Upper lobe of left lung (tissue), 5 donors: ENCODE results near the gene PLP2.

GRCh38 chrX:47566460-47567473 lies 5.8 kb downstream of the ARAF start:
- PRO-cap, 2 experiments: no peak in any of the 2 experiments
- RAMPAGE, long total RNA, 4 experiments: no peak in any of the 4 experiments

DNA sequence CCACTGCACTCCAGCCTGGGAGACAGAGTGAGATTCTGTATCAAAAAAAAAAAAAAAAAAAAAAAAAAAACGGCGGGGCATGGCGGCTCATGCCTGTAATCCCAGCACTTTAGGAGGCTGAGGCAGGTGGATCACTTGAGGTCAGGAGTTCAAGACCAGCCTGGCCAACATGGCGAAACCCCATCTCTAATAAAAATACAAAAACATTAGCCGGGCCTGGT lies 28.4 kb downstream of the WDR13 start:
- PRO-cap, 2 experiments: no peak in any of the 2 experiments
- RAMPAGE, long total RNA, 4 experiments: no peak in any of the 4 experiments

DNA sequence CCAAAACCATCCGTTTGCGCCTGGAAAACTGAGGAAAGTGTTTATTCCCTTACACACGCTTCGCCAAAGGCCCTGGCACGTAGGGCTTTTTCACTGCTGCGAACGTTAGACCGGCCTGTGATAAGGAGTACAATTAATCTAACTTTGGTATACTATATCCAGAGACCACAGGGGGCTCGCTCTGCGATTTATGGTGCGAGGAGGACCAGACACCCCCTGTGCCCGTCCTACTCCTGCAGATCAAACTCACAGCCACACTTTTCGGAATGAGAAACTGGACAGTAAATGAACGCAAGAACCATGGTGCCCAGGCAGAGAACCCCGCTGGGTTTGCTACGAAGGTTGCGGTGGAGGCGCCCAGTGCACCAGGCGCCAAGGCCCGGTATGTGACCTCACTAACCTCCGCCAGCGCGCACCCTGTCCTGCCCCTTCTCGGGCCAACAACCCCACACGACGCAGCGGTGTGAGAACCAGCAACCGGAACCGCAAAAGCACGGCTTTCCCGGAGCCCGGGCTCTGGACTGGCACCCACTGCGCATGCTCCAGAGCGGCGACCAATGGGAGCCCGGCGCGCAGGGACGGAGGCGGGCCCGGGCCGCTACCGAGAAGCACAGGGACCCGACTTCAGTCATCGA lies 7.6 kb upstream of the WAS start:
- PRO-cap, 2 experiments: peak in 2 of 2 experiments; most common minus-strand start position 485 of the sequence (in 1)
- RAMPAGE, long total RNA, 4 experiments: no peak in any of the 4 experiments

DNA sequence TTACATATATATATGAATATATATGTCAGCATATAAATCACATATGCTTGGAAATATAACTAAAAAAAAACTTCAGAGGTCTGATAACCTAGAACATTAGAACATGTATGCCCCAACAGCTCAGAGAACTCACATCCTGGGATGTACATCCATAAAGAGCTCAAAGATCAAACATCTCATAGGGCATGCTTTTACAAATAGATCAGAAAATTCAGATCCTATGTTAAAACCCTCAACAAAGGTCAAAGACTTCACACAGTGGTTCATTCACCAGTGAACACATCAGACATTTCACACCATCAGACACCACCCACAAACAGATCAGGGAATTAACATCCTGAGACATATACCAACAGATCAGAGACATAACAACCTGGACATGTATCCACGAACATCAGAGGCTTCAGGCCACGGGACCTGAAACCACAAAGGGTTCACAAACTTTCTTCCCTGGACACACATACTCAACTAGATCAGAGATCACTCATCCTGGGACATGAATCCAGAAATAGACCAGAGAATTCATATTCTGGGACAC lies 23.4 kb downstream of the SUV39H1 start:
- PRO-cap, 2 experiments: no peak in any of the 2 experiments
- RAMPAGE, long total RNA, 4 experiments: no peak in any of the 4 experiments

DNA sequence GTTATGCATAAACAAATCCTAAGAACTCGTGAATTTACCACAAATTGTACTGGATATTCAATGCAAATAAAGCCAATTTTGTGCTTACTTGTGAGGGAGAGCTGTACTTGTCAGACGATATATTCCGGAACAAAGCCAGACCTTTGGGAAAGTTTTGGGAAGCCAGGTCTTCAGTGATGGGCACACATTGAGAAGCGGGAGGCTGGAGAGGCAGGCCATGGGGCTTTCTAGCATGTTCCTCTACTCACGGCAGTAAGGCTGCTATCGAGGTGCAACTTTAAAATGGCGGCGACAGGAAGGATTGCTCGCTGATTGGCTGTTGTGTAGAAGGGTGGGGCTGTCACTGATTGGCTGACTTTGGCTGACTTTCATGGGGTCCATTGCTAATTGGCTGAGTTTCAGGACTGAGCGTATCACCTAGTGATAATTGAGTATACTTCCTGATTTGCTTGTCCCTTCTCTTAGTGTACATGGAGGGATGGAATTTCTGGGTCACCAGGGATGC lies 19.8 kb upstream of the GLOD5 start:
- PRO-cap, 2 experiments: no peak in any of the 2 experiments
- RAMPAGE, long total RNA, 4 experiments: no peak in any of the 4 experiments

GRCh38 chrX:48790535-48791128 lies 4.2 kb downstream of the GATA1 start:
- PRO-cap, 2 experiments: no peak in any of the 2 experiments
- RAMPAGE, long total RNA, 4 experiments: no peak in any of the 4 experiments

- PRO-cap, 2 experiments: no peak in any of the 2 experiments
- RAMPAGE, long total RNA, 4 experiments: no peak in any of the 4 experiments
Measured at GRCh38 chrX:48800539-48801167, 1.2 kb upstream of the HDAC6 start.

GRCh38 chrX:48939155-48939770 lies 18.1 kb downstream of the OTUD5 start:
- PRO-cap, 2 experiments: no peak in any of the 2 experiments
- RAMPAGE, long total RNA, 4 experiments: no peak in any of the 4 experiments

GRCh38 chrX:48987981-48988273 lies 14.1 kb downstream of the GRIPAP1 start:
- PRO-cap, 2 experiments: no peak in any of the 2 experiments
- RAMPAGE, long total RNA, 4 experiments: no peak in any of the 4 experiments

DNA sequence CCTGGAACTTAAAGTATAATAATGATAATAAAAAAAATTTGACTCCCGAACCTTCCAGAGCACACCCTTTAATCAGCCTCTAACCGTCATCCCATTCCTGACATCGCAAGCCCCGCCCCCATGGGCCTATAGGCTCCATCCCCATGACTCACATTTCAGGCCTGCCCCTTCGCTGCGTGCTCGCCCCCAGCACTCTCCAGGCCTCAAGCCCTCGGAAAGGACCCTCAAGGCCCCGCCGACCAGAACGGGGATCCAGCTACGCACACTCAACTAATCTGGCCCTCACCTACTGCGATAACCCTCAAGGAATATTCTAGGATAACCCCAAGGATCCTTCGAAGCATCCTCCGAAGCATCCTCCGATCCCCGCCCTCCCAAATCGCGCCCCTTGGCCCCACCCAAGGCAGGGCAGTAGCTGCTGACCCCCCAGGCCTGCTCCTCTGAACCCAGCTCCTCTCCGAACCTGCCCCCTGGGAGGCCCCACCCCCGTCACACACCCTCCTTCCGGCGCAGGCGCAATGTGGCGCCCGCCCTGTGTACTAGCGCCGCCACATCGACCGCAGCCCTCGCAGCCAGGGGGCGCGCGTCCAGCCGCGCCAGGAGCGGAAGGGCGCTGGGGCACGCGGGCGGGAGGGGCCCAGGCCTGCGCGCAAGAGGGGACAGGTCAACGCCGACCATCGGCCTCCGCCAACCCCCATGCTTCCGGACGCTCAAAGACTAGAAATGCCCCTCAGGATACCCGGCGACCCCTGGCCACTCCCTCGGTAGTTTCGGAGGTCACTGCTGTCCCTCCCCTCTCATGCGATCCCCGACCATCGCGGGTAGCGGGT lies 6.5 kb upstream of the MAGIX start:
- PRO-cap, 2 experiments: peak in 2 of 2 experiments; most common plus-strand start position 199 of the sequence (in 1); most common minus-strand start position 465 of the sequence (in 2)
- RAMPAGE, long total RNA, 4 experiments: start-site peak on the minus strand in 3 of 4 experiments, centred at positions 458 to 484 of the sequence, 6 to 22 reads per replicate

DNA sequence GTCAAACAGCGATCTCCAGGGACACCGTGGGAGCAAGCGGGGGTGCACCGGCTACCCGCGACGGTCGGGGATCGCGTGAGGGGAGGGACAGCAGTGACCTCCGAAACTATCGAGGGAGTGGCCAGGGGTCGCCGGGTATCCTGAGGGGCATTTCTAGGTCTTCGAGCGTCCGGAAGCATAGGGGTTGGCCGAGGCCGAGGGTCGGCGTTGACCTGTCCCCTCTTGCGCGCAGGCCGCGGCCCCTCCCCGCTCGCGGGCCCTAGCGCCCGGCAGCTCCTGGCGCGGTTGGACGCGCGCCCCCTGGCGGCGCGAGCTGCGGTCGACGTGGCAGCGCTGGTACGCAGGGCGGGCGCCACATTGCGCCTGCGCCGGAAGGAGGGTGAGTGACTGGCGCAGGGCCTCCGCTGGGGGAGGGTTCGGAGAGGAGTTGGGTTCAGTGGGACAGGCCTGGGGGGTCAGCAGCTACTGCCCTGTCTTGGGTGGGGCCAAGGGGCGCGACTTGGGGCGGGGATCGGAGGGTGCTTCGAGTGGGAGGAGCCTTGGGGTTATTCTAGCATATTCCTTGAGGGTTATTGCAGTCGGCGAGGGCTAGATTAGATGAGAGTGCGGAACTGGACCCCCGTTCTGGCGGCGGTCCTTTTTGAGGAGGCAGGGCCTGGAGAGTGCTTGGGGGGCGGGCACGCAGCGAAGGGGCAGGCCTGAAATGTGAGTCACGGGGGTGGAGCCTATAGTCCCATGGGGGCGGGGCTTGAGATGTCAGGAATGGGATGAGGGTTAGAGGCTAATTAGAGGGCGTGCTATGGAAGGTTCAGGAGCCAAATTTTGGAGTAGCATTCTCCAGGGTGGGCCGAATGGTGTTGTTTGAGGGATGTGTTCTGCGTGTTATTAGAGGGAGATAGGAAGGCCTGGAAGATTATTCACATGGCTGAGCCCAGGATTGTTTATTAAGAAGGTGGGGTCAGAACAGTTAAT lies 1.3 kb downstream of the MAGIX start:
- PRO-cap, 2 experiments: peak in 2 of 2 experiments; most common plus-strand start position 430 of the sequence (in 2); most common minus-strand start position 664 of the sequence (in 2)
- RAMPAGE, long total RNA, 4 experiments: start-site peak on the plus strand in 1 of 4 experiments, centred at position 566 of the sequence, 8 reads per replicate

GRCh38 chrX:49171646-49172306 lies at the start of gene PLP2:
TSS of gene PLP2 (plus strand) at chrX:49171898.
- PRO-cap, 2 experiments: peak in 2 of 2 experiments; most common plus-strand start chrX:49171908 (in 2)
- RAMPAGE, long total RNA, 4 experiments: start-site peak on the plus strand in 4 of 4 experiments, at chrX:49171829-49172019 at its widest, 79 to 970 reads per replicate

DNA sequence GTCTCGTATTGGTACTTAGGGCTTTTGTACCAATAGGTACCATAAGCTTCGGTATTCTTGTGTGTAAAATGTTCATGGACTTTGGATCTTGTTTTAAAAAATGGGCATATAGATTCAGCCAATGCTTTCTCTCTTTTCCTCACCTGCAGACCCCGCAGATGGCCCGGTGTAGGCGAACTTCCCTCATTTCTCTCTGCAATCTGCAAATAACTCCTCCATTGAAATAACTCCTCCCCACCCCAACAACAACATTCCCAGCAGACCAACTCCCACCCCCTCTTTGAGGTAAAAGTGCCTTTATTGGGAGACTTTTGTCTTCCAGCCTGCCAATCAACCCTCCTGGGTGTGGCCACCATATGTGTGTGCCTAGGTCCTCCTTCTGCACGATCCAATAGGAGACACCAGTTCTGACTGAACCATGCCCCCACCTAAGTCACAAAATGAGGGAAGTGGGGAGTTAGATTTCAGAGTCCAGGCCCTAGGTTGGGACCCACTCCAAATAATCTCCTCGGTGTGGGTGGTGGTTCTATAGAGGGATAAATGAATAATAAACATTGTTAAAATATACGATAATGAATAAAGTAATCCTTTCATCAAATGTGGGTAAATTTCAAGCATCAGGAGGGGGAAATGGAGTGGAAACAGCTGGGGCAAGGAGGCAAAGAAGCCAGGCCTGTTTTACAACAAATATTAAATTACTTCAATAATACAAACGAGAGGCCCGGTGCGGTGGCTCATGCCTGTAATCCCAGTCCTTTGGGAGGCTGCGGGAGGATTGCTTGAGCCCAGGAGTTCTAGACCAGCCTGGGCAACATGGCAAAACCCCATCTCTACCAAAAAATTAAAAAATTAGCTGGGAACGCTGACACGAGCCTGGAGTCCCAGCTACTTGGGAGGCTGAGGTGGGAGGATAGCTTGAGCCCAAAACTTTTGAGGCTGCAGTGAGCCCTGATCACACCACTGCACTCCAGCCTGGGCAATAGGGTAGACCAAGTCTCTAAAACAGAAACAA lies 3.1 kb downstream of the PLP2 start:
- PRO-cap, 2 experiments: no peak in any of the 2 experiments
- RAMPAGE, long total RNA, 4 experiments: no peak in any of the 4 experiments

DNA sequence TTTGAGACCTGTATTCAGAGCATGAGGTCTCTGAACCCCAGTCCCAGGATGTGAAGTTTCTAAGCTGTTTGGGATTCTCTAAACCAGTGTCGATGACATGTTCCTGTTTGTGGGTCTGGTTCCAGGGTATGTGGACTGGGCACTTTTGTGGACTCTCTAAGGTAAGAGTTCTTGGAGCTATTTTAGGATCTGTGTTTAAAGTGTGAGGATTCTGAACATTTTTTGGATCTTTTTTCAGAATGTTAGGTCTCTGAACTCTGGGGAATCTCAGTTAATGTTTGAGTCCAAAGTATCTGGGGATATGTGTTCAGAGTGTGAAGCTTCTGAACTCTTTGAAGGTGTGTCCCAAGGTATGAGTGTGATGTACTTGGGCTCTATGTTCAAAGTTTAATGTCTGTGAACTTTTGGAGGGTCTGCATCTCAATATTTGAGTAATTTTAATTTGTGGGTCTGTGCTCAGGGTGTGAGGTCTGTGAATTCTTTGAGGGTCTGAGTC lies 35.5 kb upstream of the PAGE4 start:
- PRO-cap, 2 experiments: no peak in any of the 2 experiments
- RAMPAGE, long total RNA, 4 experiments: no peak in any of the 4 experiments

GRCh38 chrX:50634160-50634693 lies 163.6 kb upstream of the DGKK start:
- PRO-cap, 2 experiments: no peak in any of the 2 experiments
- RAMPAGE, long total RNA, 4 experiments: no peak in any of the 4 experiments

DNA sequence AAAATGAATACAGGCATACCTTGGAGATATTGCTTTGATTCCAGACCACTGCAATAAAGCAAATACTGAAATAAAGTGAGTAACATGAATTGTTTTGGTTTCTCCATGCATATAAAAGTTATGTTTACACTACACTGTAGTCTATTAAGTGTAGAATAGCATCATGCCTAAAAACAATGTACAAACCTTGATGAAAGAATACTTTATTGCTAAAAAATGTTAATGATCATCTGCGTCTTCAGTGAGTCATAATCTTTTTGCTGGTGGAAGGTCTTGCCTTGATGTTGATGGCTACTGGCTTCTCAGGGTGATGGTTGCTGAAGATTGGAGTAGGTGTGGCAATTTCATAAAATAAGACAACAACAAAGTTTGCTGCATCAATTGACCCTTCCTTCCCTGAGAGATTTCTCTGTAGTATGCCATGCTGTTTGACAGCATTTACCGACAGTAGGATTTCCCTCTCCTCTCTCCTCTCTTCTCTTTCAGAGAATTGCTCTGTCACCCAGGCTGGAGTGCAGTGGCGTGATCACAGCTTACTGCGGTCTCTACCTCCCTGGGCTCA lies 145.1 kb downstream of the SHROOM4 start:
- PRO-cap, 2 experiments: no peak in any of the 2 experiments
- RAMPAGE, long total RNA, 4 experiments: no peak in any of the 4 experiments

DNA sequence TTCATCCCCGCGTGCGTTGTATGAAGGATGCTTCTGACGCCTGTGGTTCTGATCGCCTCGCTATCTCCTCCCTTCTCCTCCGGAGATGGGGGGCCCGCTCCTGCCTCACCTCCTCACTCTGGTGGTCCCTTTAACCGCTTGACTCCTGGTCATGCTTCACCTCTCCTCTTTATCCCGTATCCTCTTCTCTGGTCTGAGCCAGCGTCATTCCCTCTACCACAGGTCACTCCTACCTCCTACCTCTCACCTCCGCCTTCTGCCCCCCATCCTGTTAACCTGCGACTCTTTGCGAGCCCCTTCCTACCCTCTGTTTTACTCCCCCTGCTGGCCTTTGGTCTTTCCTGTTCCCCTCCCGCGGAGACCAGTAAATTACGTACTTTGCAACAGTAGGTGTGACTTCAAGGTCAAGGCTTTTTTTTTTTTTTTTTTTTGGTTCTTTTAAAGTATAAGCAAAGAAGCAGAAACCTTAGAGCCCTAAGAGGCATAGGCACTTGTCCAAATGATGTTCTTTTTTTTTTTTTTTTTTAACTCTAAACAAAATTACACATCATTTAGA lies 60.1 kb downstream of the GSPT2 start:
- PRO-cap, 2 experiments: no peak in any of the 2 experiments
- RAMPAGE, long total RNA, 4 experiments: no peak in any of the 4 experiments

GRCh38 chrX:51883684-51884294 lies 9.6 kb upstream of the MAGED1 start:
- PRO-cap, 2 experiments: no peak in any of the 2 experiments
- RAMPAGE, long total RNA, 4 experiments: no peak in any of the 4 experiments

DNA sequence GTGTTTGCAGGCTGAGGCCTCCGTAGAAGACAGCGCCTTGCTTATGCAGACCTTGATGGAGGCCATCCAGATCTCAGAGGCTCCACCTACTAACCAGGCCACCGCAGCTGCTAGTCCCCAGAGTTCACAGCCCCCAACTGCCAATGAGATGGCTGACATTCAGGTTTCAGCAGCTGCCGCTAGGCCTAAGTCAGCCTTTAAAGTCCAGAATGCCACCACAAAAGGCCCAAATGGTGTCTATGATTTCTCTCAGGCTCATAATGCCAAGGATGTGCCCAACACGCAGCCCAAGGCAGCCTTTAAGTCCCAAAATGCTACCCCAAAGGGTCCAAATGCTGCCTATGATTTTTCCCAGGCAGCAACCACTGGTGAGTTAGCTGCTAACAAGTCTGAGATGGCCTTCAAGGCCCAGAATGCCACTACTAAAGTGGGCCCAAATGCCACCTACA lies 1.6 kb downstream of the MAGED1 start:
- PRO-cap, 2 experiments: no peak in any of the 2 experiments
- RAMPAGE, long total RNA, 4 experiments: no peak in any of the 4 experiments

- PRO-cap, 2 experiments: no peak in any of the 2 experiments
- RAMPAGE, long total RNA, 4 experiments: no peak in any of the 4 experiments
Measured at GRCh38 chrX:52935383-52935678, 23.0 kb downstream of the FAM156A start.